Brain (tissue), 1 donor: ENCODE results near the genes SYNRG, GPR179 and ARHGAP23.

- RRBS, result no CpG with 5 or more reads among the region's 2 CpGs
Measured at GRCh38 chr17:36520626-36521002, 14.1 kb downstream of the MYO19 start.

DNA sequence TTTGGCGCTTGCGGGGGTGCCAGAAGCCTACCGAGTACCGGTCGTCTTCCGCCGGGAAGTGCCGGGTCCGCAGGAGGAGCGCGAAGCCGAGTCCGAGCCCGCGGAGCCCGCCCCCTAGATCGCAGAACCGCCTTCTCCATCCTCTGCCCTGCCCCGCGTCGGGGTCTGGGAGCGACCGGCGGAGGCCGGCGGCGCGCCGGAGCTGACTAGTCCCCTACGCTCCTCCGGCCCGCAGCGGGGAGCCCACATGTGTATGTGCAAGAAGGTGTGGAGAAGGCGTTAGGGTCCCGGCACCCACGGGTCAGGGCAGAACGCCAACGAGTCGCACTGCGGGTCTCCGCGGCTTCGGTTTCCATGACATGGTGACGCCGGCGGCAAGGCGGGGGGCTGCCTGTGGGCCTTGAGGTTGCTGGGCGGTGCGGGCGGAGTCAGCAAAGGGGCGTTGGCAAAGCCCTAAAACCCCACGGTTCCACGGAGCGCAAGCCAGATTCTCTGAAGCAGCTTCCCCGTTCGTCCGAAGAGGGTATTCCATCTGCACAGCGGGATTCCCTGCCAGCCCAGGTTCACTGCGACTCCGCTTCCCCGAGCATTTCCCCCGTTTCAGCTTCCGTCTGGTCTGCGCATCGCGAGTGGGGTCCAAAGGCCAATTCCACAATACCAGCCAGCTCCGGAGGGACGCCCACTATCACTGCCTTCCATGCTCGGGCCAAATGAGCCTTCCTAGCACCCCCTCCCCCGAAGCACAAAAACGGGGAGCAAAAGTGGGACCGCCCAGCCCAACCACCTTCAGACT, 2.3 kb upstream of the LHX1 start:
- RRBS, result no CpG with 5 or more reads among the region's 72 CpGs

DNA sequence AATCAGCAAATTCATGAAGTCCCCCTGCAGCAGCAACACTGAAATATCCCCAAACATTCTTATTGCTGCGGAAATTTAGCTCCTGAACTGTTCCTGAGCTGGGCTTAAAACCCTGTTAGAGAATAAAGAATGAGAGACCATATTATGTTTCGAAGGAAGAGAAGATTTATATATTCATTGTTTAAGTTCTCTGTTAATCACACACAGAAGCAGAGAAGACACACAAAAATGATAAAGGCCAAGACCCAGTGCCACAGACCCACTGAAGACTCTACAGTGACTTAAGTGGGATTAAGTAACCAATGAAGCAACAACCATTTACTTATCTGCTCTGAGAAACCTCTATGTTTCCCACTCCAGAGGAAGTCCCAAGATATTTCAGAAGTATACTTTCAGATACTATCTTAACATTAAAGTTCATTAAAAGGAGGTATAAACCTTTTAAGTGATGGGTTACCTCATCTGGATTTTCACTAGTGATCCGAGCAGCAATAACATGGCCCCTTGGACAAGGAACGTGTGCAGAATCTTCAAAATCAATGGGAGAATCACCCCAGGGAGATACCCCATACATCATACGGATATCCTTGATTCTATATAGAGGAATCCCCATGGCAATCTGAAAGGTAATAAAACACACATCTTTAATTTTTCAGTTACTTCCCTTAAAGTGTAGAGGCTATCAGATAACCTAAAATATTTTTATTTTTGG, 117.9 kb upstream of the C17orf78 start:
- RRBS, result no CpG with 5 or more reads among the region's 5 CpGs

- RRBS, result no CpG with 5 or more reads among the region's 4 CpGs
Measured at GRCh38 chr17:37273262-37274164, 102.3 kb upstream of the C17orf78 start.

DNA sequence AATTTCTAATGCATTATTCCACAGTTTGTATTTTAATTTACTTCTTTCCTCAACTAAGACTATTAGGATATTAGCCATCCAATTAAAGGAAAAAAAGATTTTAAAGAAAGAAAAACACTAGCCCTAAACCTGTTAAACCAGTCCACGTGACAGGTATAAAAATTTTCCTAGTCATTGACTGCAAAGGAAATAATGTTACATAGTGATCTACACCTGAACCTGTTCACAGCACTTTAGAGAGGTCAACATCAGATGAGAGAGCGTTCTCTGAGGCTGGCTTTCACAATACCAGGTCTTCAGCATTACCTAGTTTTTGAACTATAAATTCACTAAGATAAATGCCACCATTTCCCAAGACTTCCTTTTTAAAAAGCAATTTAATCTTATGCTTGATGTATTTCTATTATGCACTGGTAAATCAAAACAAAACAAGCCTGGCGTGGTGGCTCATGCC, 19.0 kb upstream of the C17orf78 start:
- RRBS, result no CpG with 5 or more reads among the region's 3 CpGs

- RRBS, result no CpG with 5 or more reads among the region's 14 CpGs
Measured at GRCh38 chr17:37359820-37360386, 15.9 kb upstream of the C17orf78 start.

DNA sequence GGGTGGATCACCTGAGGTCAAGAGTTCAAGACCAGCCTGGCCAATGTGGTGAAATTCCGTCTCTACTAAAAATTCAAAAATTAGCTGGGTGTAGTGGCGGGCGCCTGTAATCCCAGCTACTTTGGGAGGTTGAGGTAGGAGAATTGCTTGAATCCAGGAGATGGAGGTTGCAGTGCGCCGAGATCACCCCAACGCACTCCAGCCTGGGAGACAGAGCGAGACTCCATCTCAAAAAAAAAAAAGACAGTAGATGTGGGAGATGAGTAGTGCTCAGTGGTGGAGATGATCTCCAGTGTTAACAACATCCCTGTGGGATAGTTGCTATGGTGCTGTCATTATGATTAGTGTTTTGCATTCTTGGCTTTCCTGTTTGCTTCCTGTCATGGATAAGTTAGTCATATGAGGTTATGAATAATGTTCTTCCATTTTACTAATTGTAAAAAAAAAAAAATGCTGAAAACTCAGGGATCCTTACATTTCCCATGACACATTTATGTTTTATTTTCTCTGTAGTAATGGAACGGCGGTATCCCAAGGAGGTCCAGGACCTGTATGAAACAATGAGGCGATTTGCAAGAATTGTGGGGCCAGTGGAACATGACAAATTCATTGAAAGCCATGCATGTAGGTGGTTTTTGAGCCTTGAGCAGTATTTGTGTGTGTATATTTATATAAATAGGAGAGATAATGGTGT, 24.6 kb upstream of the DUSP14 start:
- RRBS, result no CpG with 5 or more reads among the region's 10 CpGs

DNA sequence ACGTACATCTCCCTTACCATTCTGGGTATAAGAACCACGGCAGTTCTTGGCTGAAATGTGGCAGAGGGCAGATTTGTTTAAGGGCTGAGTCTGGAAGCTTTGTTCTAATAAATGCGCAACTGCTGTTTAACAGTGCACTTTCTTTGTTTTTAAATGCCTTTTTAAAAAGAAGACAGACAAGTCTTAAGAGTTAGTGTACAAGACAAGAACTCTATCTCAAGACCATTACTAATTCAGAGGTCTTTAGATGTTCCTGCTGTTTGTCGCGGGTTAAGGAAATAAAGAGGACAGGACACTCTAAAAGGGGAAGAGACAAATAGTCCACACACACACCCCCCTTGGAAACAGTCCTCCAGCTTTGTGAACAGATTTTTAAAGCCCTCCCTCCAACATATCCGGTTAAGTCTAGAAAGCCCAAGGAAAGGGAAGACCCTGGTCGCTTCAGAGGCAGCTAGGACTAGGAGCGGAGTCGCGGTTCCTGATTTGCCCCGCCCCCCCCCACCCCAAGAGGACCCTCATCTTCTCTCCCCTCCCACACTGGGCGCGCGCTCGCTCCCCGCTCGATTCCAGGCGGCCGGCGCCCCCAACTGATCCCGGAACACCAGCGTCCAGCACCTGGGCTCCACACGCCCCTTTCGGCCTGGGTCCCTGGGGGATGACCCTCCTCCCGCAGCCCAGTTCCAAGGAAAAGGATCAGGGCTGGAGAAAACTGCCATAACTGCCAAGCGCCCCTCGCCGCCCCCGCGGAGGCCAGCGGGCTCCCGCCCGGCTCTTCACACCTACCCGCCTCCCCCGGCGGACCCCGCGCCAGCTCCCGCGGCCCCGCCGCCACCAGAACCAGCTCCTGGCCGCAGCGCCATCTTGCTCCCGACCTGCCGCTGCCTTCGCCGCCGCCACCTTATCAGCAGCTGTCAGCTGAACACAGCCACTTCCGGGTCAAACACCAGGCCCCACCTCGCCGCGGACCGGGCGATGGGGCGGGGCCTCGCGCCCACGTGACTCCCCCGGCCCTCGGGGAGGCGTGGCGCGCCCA, at the start of gene SYNRG:
Gene SYNRG, minus strand, starts transcription at position 923 of the 1,033 bp plus-strand sequence.
- RRBS, result no CpG with 5 or more reads among the region's 64 CpGs

DNA sequence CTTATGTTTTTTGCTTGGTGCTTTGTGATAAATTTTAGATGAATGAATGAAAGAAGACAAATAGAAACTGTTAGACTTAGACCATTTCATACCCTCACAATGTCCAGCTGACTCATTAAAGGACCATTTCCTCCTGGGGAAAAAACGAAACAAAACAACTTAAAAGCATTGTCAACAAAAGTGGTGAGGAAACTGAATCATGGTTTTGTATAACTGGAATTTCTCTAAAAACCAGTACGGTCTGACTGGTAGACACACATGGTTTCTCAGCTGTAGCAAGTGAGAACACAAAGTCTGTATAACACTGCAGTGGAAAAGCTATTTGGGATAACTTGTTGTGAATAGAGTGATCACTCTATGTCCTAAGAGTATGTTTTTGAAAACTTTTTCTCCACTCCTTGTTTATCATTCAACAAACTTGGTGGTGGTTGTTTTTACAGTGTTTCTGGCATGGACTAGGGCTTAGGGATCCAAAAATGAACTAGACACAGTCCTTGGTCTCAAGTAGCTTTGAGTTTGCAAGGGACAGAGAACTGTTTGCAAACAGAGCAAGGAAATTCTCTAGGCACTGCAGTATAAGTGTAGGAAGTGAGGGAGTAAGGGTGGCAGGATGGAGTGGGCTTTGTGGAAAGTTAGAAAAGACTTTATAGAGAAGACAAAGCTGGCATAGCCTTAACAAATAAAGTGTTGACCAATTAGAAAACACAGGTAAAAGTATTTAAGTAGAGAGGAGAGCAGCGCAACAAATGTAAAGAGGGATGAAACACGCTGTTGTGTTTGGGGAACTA, 5.5 kb upstream of the DDX52 start:
- RRBS, result no CpG with 5 or more reads among the region's 4 CpGs

GRCh38 chr17:37683469-37684013, 40.3 kb upstream of the DDX52 start:
- RRBS, result no CpG with 5 or more reads among the region's 9 CpGs

- RRBS, result no CpG with 5 or more reads among the region's 12 CpGs
Measured at GRCh38 chr17:37687016-37687514, 43.8 kb upstream of the DDX52 start.

DNA sequence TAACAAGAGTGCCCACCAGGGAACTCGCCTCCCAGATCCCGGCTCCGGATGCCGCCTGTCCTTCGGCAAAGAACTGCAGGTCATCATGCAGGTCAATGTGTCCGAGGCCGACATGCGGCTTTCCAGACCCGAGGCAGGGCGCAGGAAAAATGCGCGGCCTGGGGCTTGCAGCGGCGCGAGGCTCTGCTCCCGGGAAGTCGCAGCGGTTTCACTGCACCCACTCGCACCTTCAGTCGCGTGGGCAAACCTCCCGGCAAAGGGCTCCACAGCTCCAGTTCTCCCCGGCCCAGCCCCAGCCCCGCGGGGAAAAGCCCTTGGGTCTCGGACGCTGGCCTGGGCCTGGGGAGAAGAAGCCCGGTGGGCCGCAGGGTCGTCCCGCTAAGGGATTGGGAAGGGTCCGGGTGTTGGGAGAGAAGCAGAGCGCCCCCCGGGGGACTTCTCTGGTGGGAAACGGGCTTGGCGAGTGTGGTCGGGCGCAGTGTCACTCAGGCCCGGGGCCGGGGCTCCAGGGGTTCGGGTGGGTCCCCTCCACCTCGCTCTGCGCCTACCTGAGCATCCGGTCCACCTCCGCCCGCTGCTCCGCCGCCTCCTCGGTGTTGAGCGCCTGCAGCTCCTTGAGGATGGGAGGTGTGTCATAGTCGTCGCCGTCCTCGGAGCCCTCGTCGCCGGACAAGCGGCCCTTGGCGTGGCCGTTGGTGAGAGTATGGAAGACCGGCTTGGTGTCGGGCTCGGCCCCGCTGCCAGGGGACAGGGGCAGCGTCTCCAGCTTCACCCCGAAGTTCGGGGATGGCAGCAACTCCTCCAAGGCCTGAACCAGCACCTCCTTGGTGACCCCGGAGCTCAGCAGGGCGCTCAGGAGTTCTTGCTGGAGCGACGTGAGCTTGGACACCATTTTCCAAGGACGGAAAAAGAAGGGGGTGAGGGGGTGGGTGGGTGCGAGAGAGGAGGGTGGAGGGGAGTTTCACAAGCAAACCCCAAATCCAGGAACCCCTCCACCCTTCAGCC, 564 bp downstream of the HNF1B start:
- RRBS, result no CpG with 5 or more reads among the region's 73 CpGs

GRCh38 chr17:37787108-37787589, 42.3 kb upstream of the HNF1B start:
- RRBS, result no CpG with 5 or more reads among the region's 6 CpGs

DNA sequence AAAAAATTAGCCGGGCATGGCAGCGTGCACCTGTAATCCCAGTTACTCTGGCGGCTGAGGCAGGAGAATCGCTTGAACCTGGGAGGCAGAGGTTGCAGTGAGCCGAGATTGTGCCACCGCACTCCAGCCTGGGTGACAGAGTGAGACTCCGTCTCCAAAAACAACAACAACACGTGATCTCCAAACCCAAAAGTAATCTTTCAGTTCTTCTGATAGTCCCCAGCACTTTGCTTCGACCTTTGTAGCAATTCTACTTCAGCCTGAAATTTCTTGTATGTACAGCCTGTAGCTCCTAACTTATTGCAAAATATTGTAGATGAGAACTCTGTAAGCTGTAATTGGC, 1.4 kb upstream of the MRPL45 start:
- RRBS, result no CpG with 5 or more reads among the region's 9 CpGs

GRCh38 chr17:38343832-38344048, at the start of gene GPR179:
Gene GPR179 (minus strand): TSS chr17:38343956.
- RRBS, result no CpG with 5 or more reads among the region's 8 CpGs

DNA sequence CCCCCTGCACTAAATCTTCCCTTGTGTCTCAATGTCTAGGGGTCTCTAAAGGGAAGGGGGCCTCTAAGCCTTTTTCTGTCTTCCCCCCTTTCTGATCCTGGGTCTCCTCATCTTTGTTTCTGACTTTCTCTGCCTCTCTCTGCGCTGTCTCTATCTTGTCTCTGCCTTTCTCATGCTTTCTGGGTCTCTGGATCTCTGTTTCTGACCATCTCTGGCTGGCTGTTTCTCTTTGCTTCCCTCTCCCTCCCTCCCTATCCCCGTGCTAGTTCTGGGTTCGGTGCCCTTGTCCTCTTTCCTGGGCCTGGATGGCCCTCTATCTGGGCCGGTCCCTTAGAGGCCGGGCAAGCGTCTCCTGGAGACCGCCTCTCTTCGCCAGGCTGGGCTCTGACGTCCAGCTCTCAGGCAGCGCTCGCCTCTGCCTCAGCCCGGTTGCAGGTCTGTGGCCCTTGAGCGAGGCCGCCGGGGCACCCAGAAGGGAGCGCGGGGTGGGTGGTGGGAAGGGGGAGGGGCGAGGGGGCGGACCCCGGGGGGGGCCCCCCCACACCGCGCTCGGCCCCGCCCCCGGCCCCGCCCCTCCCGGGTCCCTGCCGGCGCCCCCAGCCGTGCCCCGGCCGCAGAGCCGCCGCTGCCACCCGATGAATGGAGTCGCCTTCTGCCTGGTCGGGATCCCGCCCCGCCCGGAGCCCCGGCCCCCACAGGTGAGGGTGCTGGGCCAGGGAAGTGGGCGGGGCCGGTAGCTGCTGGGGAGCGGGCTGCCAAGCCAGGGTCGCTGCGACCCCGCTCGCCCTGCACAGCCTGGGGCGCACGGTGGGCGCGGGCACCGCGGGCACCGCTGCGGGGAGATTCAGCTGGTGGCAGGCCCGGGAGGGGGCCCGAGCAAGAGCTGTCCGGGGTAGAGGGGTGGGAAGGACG, at the start of gene ARHGAP23:
Gene ARHGAP23, plus strand, starts transcription at position 614 of the 912 bp plus-strand sequence.
- RRBS, result no CpG with 5 or more reads among the region's 60 CpGs

- RRBS, result no CpG with 5 or more reads among the region's 16 CpGs
Measured at GRCh38 chr17:38485522-38486306, 57.5 kb downstream of the ARHGAP23 start.

DNA sequence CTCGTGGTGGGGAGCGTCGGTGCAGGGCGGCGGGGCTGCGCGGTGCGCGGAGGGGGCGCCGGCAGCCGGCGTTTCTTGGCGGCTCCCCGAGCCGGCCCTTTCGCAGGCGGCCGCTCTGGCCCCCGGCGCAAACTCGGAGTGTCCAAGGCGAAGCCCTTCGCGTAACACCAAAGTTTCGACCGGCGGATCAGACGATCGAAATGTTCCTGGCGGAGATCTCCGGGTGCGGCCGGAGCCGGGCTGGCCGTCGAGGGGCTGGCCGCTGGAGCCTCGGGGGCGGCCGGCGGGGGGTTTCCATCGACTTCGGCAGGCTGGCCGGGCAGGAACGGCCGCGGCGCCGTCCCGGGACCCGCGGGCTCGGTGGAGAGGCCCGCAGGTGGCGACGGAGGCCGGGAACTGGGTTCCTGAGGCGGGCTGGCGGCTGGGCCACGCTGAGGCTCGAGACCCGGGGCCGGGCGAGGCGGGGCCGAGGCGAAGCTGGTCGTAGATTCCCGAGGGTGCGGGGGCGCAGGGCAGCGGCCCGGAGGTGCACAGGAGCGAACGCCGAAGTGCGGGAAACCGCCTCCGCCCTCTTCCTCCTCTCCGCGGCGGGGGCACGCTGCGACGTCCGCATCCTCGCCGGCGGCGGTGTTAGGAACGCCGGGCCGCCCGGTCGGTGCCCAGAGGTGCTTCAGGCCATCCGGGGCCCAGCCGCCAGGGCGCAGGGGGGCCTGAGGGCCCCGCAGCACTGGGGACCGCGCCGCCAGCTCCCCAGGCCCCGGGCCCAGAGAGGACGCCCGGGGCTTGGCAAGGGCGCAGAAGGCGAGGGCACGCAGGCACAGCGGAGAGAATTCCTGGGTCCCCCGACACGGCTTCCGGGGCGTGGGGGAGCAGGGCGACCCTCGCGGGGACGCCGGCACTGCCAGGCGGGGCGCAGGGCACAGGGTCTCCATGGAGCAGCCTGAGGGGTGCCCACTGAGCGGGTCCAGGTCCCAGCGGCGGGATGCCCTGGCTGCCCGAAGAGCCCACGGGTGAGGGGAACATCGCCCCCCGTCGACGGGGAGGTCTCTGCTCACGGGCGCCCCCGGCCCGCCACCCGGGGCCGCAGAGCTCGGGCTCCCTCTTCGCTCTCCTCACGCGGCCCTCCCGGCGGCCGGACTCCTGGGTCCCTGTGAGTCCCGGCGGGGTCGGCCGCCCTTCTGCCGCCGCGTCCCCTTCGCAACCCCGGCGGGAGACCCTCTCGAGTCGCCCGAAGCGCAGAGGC, 772 bp downstream of the EPOP start:
- RRBS, result no CpG with 5 or more reads among the region's 157 CpGs

- RRBS, result no CpG with 5 or more reads among the region's 24 CpGs
Measured at GRCh38 chr17:38704270-38704764, 756 bp upstream of the MLLT6 start.

- RRBS, result no CpG with 5 or more reads among the region's 62 CpGs
Measured at GRCh38 chr17:38719674-38720739, 10.1 kb upstream of the CISD3 start.